Placental pericyte (primary cell): ENCODE measurements around the genes ATP6V1G2, NFKBIL1, C6orf47, LY6G6D and SAPCD1.

- CAGE, long polyA plus RNA: no peak
Observed at GRCh38 chr6:31546490-31547187, at the start of gene ATP6V1G2. Gene ATP6V1G2, minus strand, starts transcription at chr6:31546608.

GRCh38 chr6:31547241-31547963, at the start of gene NFKBIL1:
Gene NFKBIL1, plus strand, starts transcription at chr6:31547608.
- CAGE, long polyA plus RNA: no peak

DNA sequence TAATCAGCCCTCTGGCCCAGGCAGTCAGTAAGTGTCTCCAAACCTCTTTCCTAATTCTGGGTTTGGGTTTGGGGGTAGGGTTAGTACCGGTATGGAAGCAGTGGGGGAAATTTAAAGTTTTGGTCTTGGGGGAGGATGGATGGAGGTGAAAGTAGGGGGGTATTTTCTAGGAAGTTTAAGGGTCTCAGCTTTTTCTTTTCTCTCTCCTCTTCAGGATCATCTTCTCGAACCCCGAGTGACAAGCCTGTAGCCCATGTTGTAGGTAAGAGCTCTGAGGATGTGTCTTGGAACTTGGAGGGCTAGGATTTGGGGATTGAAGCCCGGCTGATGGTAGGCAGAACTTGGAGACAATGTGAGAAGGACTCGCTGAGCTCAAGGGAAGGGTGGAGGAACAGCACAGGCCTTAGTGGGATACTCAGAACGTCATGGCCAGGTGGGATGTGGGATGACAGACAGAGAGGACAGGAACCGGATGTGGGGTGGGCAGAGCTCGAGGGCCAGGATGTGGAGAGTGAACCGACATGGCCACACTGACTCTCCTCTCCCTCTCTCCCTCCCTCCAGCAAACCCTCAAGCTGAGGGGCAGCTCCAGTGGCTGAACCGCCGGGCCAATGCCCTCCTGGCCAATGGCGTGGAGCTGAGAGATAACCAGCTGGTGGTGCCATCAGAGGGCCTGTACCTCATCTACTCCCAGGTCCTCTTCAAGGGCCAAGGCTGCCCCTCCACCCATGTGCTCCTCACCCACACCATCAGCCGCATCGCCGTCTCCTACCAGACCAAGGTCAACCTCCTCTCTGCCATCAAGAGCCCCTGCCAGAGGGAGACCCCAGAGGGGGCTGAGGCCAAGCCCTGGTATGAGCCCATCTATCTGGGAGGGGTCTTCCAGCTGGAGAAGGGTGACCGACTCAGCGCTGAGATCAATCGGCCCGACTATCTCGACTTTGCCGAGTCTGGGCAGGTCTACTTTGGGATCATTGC, 1.5 kb downstream of the TNF start:
- CAGE, long polyA plus RNA: no peak

DNA sequence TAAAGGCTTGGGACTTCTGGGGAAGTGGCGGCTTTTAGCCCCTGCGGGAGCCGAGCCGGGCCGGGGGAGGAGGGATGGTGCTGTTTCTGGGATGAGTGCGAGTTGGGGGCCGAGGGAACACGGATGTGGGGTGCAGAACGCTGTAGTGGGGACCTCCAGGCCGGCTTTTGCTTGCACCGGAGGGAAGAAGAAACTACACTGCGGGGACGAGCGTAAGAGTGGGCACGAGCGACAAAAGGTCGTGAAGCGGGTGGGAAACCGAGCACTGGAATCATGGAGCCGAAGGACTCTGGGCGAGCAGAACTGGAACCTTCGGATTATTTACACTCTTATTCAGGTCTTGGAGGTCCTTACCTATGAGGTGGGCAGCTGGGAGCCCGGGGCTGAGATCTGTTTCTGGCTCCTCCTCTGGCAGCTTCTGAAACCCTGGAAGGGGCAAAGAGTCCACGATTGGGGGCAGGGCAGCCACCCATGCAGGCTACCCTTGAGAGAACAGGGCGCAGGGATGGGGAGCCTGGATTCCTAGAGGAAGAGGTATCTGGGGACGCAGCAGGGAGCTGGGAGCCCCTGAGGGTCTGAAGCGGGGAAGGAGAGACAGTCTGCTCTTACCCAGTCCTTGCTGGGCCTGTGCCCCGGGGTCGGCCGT, 896 bp downstream of the LTB start:
- CAGE, long polyA plus RNA: no peak

DNA sequence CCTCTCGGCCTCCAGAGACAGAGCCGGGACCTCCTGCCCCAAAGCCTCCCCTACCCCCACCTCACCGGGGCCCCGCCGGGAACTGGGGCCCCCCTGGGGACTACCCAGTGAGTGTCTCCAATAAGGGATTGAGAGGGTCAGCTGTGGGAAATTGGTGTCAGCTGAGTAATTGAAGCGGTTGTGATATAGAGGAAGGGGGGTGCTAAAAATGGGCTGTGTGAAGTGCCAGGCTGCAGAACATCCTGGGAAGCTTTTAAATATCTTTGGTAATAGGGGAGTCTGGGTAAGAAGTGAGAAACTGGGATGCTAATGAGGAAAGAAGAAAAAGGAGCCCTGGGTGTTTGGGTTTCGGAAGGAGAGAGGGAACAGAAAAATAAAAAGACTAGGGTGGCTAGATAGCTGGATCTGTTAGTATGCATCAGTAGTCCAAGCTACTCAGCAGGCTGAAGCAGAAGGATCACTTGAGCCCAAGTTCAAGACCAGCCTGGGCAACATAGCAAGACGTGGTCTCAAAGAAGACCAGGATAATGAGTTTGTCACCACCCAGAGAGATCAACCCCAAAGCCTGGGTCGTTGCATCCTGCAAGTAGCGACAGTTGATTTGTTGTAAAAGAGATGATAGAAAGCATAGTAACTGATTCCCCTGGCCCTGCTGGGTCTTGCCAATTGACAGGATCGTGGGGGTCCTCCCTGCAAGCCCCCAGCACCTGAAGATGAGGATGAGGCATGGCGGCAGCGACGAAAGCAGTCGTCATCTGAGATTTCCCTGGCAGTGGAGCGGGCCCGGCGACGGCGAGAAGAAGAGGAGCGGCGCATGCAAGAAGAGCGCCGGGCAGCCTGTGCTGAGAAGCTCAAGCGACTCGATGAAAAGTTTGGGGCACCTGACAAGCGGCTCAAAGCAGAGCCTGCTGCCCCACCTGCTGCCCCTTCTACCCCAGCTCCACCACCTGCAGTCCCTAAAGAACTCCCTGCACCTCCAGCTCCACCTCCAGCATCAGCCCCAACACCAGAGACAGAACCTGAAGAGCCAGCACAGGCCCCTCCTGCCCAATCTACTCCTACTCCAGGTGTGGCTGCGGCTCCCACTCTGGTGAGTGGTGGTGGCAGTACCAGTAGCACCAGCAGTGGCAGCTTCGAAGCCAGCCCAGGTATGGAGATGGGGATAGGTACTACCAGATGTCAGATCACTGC, 7.0 kb downstream of the PRRC2A start:
- CAGE, long polyA plus RNA: no peak

- CAGE, long polyA plus RNA: no peak
Observed at GRCh38 chr6:31660660-31661319, at the start of gene C6orf47. Gene C6orf47, minus strand, starts transcription at chr6:31660778.

DNA sequence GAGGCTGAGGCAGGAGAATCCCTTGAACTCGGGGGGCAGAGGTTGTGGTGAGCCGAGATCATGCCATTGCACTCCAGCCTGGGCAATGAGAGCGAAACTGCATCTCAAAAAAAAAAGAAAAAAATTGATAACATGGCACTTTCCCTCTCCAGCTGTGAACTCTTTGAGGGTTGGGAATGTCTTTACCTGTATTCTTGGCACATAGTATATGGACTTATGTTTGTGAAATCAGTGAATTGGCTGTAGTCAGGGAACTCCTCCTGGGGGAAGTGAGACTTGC, 957 bp upstream of the C6orf47 start:
- CAGE, long polyA plus RNA: no peak

GRCh38 chr6:31690182-31690868, 9.5 kb upstream of the LY6G5C start:
- CAGE, long polyA plus RNA: no peak

DNA sequence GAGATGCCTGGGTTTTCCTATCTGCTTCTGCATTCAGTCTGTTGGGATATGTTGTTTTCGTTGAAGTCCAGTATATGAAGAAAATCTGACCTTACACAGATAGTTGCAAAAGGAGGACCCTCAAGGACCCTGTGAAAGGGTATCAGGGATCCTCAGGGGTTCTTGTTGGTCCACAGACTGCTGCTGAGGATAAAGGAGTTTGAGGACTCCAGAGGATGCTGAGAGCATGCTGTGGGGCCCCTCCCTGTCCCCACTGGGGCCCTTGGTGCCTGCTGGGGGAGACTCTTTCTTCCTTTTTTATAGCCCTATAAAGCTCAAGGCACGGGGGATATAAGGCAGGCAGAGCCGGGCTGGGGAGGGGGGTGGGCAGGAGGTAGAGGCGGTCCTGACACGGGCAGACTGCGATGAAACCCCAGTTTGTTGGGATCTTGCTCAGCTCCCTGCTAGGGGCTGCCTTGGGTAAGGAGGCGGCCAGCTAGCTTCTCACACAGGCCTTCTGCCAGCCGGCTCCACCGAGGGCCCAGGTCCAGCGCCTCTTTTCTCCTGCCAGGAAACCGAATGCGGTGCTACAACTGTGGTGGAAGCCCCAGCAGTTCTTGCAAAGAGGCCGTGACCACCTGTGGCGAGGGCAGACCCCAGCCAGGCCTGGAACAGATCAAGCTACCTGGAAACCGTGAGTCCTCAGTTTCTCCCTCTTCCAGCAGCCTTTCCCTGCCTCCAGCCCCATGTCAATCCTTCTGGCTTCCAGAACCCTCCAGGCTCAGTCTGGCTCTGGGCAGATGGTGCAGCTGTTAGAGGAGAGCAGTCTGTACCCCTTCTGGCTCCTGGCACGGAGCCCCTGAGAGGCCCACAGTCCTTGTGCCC, at the start of gene LY6G6D:
Gene LY6G6D (plus strand): TSS at position 397 of the 864 bp plus-strand sequence.
- CAGE, long polyA plus RNA: no peak

GRCh38 chr6:31734472-31735510, 1.5 kb downstream of the CLIC1 start:
- CAGE, long polyA plus RNA: no peak

GRCh38 chr6:31738322-31739098, 1.3 kb upstream of the MSH5 start:
- CAGE, long polyA plus RNA: no peak

DNA sequence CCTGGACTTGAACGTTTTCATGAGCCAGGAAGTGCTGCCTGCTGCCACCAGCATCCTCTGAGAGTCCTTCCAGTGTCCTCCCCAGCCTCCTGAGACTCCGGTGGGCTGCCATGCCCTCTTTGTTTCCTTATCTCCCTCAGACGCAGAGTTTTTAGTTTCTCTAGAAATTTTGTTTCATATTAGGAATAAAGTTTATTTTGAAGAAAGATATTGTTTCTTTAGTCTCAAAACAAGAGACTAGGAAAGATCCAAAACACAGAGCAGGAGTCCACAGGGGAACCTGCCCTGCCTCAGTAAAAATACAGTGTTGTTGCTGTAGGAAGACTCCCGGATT, at the start of gene SAPCD1:
Gene SAPCD1 (plus strand): TSS at position 186 of the 334 bp plus-strand sequence.
- CAGE, long polyA plus RNA: no peak

GRCh38 chr6:31769535-31770221, 7.2 kb downstream of the SAPCD1 start:
- CAGE, long polyA plus RNA: no peak

- CAGE, long polyA plus RNA: no peak
Observed at GRCh38 chr6:31776007-31776490, 1.1 kb downstream of the VWA7 start.

DNA sequence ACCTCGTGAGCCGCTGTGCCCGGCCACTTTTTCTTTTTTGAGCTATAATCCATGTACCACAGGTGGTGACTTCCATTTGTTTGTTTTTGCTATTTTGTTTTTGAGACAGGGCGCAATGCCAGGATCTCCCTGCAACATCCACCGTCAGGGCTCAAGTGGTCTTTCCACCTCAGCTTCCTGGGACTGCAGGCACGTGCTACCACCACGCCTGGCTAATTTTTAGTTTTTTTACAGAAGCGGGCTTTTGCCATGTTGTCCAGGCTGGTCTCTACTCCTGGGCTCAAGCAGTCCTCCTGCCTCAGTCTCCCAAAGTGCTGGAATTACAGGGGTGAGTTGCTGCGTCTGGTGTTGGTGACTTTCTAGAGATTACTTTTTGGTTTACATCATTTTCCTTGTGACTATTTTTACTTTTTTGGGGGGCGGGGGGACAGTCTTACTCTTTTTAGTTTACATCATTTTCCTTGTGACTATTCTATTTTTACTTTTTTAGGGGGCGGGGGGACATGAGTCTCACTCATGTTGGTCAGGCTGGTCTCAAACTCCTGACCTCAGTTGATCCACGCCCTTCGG, 8.7 kb downstream of the HSPA1B start:
- CAGE, long polyA plus RNA: no peak

DNA sequence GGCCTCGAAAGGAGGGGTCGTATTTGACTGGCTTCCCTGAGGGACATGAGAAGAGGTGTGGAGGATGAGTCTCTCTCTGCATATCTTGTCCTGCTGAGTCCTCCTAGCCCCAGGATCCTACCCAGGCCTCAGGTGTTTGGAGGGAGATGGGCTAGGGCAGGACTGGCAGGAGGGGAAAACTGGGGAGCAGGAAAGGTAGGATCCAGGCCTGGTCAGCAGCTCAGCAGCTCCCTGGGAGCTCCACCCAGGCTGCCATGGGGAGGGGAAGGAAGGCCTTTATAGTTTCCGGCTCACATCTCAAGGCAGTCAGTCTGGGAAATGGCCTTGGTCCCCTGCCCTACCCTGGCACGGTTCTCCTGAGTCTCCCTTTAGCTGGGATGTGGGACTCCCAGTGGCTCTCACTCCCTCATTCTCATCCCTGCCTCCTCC, 1.7 kb downstream of the SLC44A4 start:
- CAGE, long polyA plus RNA: no peak

DNA sequence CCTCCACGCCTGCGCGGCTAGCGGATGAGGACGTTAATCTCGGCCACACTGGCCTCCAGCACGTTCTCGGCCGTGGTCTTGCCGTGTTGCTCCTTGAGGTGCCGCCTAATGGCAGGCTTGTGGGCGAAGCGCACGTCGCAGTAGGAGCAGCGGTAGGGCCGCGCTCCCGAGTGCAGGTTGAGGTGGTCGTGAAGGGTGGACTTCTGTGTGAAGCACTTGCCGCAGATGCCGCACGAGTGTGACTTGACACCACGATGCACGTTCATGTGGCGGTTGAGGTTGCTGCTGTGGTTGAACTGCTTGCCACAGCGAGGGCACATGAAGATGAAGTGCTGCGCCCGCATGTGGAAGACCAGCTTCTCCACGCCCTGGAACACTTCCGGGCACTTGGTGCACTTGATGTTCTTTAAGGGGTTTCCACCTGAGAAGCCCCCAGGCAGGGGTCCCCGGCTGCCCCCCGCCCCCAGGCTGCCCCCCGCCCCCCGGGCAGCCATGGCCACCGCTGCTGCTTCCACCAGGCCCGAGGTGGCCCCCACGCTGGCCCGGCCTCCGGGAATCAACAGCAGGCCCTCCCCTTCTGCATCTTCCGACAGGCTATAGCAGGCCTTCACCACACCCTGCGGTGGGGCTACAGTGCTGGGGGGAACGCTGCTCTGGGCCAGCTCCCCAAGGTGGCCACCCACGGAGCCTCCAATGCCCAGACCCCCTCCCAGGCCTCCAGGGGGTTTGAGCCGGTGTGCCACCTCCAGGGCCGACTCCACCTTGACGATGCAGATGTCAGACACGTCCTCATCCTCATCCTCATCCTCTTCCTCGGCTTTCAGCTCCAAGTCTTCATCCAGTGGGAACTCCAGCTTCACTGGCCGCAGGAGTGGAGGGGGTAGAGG, 1.7 kb downstream of the ZBTB12 start:
- CAGE, long polyA plus RNA: no peak

- CAGE, long polyA plus RNA: no peak
Observed at GRCh38 chr6:31944716-31945367, 1.1 kb upstream of the CFB start.

- CAGE, long polyA plus RNA: no peak
Observed at GRCh38 chr6:31947000-31947971, 1.4 kb downstream of the CFB start.

DNA sequence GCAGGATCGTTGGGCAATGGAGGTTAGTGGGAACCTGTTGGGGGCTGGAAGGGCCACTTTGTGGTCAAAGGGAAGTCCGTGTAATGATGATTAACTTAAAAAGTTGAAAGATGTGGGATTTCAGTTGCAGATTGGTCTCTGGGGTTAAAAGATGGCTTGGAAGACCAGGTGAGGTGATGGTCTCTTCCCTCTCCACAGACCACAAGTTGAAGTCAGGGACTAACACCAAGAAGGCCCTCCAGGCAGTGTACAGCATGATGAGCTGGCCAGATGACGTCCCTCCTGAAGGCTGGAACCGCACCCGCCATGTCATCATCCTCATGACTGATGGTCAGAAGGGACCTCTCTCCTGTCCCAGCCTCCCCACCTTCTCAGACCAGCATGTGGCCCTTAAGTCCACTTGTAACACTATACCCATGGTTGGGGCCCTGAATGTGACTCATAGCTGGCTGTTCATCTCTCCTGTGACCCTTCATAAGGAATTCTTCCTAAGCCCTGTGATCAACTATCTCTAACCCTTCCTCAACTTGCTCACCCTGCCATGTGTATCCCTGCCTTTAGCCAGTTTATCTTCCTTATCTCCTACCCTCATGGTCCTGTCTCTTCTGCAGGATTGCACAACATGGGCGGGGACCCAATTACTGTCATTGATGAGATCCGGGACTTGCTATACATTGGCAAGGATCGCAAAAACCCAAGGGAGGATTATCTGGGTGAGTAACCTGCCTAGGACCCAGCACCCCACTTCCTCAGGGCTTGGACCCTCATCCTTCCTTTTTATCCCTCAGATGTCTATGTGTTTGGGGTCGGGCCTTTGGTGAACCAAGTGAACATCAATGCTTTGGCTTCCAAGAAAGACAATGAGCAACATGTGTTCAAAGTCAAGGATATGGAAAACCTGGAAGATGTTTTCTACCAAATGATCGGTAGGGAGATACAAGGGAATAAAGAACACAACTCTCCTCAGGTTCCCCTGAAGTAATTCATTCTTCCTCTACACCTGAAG, 3.0 kb downstream of the CFB start:
- CAGE, long polyA plus RNA: no peak